Skeletal muscle satellite cell (primary cell): Measurements from ENCODE around the genes FOXB1 and ICE2.

DNA sequence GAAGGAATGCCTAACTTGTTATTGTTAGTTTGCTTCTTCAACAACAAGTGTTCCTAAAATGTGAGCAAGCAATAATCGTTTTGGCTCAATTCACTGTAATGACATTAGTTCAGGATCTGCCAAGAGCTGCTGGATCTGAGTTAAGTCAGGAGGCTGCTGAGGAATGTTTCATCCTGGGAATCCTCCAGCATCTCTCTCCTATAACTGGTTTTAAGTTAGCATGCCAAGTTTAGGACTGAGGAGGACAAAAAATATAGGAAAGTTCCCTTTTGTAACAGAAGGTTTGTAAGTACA is 4.9 kb upstream of the GTF2A2 start:
- CAGE, long polyA plus RNA = no peak

DNA sequence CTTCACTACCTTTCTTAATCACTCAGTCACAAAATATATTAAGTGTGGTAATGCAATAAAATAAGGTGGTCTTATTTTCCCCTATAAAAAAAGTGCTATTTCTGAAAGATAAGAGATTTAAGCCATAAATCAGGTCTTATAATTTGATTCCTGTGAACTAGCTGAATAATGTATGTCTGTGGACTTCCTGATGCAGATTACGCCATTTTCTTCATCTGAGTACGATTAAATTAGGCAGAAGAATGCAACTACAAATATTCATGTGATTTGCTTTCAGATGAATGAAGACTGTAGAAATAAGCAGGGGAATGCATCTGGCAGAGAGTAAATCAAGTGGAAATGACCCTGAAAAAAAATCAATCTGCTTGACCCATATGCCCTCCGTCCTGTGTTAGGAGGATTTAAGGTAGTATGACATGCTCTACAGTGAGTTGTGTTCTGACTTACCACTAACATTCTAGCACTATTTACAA is 14.8 kb downstream of the BNIP2 start:
- CAGE, long polyA plus RNA = no peak

DNA sequence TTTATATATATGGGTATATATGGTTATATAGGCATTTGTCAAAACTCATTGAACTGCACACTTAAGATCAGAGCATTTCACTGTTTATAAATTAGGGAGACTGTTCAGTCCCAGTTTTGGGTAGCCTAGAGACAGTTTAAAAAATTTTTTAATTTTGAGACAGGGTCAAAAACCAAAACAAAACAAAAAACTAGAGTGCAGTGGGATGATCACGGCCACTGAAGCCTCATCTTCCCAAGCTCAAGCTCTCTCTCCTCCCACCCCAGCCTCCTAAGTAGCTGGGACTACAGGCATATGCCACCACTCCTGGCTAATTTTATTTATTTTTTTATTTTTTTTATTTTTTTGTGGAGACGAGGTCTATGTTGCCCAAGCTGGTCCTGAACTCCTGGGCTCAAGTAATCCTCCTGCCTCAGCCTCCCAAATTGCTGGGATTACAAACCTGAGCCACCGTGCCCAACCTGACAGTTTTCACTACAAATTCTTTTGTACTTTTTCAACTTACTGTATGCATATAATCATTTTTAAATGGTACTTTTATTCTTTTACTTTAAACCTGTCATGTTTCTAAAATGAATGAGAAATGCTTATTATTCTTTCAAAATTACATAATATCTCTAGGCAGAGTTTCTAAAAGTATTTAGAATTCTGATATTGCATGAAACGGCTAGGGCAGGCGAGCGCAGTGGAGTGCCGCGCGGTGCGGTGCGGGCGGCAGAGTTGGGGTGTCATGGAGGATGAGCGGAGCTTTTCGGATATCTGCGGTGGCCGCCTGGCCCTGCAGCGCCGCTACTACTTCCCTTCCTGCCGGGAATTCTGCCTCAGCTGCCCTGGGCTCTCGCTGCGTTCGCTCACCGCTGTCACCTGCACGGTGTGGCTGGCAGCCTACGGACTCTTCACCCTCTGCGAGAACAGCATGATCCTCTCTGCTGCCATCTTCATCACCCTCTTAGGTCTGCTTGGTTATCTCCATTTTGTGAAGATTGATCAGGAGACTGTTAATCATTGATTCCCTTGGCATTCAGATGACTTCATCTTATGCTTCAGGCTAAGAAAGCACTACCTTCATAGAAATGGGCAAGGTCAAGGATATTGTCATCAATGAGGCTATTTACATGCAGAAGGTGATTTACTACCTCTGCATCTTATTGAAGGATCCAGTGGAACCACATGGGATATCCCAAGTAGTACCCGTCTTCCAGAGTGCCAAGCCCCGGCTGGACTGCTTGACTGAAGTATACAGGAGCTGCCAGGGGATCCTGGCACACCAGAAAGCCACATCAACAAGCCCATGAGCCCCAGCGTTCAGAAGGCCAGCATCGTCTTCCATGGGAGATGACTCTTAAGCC is 12.6 kb downstream of the BNIP2 start:
- CAGE, long polyA plus RNA = no peak

DNA sequence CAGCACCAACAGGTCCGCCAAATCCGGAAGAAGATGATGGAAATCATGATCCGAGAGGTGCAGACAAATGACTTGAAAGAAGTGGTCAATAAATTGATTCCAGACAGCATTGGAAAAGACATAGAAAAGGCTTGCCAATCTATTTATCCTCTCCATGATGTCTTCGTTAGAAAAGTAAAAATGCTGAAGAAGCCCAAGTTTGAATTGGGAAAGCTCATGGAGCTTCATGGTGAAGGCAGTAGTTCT is 79.6 kb upstream of the BNIP2 start:
- CAGE, long polyA plus RNA = no peak

DNA sequence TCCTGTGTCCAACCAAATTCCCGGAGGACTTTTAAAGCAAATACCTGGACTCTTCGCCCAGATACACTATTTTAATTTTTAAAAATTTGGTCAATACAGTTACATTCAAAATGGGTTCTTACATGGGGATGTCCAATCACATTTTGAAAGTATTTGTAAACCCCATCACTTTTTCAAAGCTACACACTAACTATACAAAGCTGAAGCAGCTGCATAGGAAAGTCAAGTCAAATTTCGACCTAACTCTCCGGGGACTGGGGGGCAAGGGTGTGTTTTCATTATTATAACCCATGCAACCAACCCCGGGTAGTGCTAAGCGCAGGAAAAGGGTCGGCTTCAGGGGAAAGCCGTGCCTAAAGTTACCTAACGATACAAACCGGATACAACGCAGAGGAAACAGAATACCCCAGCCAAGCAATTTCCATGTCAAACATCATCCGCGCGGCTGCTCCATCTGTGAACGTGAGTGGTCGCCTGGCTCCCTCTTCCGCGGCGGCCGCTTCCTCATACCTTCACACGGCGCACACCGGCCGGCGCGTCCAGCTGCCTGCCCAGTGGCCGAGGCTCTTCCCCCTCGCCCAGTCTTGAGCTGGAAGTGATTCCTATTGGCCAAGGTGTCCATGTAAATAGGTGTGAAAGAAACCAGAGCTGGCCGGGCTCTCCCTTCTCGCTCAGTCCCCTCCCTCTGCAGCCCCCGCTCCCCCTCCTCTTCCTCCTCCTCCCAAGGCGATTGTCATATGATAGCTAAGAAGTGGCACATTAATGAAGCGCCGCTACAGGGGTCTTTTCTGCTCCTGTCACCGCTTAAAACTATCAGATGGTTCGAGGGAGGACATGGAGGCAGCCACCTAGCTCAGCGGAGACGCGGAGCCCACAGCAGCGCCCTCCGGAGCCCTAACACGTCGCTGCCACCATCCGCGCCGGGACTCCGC is at the start of gene FOXB1:
TSS of gene FOXB1 (plus strand) at position 813 of the 932 bp plus-strand sequence.
- CAGE, long polyA plus RNA = no peak

DNA sequence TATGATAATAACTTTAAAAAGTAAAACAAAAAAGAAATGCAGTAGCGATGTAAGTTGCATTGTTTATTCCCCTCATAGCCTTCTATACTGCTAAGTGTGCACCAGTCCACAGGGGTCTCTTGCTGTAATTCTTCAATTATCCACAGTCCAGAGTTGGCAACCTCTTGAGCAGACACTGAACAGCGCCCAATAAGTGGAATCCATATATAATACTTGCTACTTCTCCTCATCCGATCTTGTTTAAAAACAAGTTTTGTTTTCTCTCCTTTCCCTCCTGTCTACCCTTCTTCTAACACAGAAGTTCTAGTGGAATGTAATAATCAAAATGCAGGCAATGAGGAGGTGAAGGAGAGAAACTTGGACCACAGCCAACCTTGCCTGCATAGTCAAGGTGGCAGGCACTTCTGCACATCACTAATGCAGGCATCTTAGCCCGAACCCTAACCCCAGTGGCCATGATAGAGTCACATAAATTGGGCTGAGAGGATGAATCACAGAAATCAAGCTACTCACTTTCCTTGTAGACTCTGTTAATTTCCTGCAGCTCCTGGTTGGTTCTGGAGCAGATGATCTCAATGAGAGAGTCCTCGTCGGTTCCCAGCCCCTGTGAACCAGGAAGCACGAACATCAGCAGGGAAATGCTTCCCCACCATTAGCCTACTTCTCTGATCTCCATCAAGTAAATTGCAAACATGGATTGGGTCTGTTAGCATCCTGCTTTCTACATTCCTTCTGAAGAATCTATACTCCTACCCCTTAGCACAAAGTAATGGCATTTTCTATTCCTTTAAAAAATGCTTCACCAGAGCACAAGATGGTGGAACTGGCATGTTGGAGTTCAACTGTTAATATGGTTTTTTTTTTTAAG is 40.9 kb downstream of the ANXA2 start:
- CAGE, long polyA plus RNA = no peak

GRCh38 chr15:60391592-60392330 is 6.0 kb downstream of the ANXA2 start:
- CAGE, long polyA plus RNA = no peak

DNA sequence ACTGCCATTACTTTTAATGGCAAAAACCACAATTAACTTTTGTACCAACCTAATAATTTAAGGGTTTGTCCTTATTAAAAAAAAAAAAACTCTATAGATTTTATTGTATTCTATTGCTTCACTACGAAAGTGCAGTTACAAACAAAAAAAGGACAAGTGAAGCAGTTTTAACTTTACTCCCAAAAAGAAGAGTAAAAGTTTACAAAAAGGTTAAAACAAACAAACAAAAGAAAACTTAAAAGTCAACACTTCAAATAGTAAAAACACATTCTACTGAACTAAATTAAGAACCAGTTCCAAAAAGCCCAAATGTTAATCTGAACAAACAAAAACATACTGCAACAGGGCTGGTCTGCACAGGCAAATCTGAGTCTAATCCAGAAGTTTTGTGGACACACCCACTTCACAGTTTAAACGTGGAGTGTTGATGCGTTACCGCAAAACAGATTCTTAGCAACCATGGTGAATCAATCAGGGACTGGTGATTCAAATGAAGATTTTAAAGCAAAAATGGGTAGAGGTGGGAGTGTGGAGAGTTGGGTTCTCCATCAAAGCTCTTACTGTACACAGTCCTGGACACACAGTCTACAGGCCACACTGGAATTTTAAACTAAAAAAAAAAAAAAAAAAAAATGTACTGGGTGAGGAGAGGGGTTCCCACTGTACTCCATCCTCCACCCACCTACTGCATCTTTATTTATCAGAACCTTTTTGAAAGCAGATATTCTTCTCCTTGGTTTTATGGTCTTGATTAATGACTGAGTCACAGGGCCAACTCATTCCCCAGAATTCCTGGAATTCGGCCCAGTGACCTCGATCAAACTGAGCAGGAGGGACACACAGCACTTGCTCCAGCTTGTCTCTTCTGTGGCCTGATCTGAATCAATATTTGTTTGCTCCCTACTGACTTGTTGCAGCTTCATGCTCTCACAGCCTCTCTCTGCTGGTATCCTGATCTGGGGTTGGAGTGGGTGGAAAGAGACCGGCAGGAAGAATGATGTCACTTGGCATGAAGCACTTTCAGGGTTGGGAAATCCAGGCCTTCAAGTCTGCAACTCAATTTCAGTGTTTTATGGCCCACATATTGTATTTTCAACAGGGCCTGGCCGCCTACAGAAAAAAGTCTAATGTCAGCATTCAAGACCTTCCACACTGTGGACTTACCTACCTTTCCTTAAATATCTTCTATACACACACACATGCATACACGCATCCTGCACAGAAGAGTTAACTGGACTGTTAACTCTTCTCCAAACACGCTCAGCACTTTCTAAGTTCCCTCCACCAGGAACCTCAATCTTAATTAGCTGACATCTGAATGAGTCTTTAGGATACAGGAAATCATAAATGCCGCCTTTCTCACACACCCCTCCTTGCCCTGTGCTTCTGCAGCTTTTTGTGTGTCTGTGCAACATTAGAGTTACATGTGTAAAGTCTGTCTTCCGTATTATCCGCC is 4.9 kb downstream of the ANXA2 start:
- CAGE, long polyA plus RNA = no peak

DNA sequence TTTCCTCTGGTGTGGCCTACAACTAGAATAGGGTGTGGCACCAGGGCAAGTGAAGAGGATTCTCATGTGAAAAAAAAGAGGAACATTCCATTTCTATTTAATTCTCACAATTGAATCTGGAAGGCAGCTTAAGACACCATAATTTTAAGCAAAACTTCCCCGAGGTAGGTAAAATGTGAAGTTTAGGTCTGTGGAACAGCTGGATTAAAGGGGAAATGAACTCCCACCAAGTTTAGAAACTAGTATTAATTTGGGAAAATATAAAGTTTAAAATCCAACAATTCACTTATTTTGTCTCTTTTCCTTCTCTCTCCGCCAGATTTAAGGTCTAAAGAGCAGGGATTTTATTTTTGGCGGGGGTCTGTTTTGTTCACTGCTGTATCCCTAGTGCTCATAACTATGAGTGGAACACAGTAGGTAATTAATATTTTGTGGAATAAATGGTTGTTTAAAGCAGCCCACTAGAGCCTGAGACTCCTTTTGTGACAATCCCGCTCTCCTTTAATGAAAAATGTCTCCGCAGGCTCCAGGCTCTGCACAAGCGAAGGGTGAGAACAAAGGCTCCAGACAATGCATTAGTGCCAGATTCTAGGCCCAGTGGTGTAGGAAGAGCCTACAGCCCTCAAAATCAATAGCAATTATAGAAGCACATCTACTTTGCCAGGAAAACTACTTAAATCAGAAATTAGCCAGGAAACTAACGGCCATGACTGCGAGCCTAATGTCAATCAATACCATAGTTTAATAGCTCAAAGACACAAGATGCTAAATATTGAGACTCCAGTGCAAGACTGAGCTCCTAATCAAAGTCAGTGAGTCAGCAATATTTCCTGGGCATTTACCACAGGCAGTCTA is 2.6 kb downstream of the ANXA2 start:
- CAGE, long polyA plus RNA = no peak

DNA sequence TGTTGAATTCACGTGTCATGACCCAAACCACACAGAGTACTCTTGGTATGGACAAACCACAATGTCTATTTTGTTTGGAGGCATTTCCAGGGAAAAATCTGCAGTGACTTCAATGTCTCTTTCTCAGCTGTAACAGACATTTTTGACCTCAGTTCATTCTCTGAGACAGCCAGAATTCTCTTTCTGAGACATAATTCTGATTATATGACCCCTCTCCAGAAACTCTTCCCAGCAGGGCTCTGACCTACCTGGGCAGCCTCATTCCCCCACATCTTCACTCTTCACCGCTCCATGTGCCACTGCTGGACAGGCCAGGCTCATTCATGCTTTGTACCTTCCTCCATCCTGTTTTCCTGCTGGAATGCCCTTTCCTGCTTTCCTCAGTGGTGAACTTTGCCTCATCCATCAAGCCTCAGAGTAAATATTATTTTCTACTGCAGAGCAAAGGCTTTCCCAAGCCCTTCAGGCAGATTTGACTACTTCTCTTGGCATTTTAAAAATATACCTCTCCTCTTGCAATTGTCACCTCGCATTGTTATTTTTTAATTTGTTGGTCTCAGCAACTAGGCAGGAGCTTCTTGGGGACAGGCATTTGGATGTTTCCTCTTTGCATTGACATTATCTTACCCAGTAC is 4.9 kb upstream of the ANXA2 start:
- CAGE, long polyA plus RNA = no peak

GRCh38 chr15:60423573-60424029 is 25.8 kb upstream of the ANXA2 start:
- CAGE, long polyA plus RNA = no peak

DNA sequence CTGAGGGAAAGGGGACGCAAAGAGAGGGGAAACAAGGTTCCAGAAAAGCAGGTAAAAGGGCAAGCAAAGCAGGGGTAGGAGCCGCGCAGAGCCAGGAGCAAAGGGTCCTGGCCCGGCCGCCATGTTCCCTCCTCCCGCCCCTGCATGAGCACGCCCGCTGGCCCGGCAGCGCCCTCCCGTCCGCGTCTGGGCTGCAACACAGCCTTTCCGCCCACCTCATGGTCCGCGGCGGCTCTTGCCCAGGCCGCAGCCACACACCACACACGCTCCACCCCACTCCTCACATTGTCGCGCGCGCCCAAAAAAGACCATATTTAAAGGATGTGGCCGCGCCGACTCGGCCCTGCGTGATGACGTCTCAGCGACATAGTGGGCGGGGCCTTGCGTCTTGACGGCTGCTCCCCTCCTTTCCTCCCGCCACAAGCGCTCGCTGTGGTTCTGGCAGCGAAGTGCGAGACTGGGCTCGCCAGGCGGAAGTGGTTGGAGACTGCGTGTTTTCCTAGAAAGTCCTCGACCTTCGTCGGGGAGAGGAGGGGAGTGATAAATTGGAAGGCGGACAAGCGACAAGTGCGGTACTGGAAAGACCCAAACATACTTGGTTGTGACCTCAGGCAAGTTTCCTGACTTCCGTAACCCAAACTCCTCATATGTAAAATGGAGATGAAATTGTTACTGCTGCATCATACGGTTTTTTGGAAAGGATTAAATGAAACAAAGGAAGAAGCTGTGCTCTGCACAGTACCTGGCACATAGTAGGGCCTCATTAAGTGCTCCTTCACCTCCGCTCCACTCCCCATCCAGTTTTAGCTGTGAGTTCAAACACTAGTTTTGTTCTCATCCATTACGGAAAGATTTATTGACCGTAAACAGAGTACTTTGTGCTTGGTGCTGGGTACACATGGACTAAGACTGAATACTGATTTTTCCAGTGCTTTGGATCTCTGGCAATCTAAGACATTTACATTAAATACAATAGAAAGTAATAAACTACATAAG is at the start of gene ICE2:
TSS of gene ICE2 (minus strand) at position 355 of the 996 bp plus-strand sequence.
- CAGE, long polyA plus RNA = no peak

GRCh38 chr15:60495453-60495775 is 16.5 kb upstream of the ICE2 start:
- CAGE, long polyA plus RNA = no peak

DNA sequence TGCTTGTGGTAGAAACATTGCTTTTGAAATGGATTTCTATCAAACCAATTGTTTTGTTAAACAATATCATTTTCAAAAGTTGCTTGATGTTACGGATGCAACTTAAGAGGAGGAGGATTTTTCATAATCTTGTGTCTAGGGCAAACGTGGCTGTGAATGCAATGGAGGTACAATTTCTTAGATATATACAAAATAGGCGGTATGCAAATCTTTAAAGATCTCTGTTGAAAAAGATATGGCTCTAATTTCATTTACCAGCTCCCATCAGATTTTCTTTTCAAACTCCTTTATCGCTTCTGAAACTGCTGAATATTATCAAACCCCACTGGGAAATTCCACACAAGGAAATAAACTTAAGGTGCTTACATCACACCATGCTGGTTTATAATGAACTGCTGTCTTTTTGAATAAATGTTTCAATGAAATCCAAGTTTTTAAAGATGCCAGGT is 102.4 kb upstream of the ICE2 start:
- CAGE, long polyA plus RNA = no peak

GRCh38 chr15:60583928-60584388 is 105.0 kb upstream of the ICE2 start:
- CAGE, long polyA plus RNA = no peak

- CAGE, long polyA plus RNA = no peak
These were observed 110.2 kb upstream of the ICE2 start for GRCh38 chr15:60589049-60589683.

DNA sequence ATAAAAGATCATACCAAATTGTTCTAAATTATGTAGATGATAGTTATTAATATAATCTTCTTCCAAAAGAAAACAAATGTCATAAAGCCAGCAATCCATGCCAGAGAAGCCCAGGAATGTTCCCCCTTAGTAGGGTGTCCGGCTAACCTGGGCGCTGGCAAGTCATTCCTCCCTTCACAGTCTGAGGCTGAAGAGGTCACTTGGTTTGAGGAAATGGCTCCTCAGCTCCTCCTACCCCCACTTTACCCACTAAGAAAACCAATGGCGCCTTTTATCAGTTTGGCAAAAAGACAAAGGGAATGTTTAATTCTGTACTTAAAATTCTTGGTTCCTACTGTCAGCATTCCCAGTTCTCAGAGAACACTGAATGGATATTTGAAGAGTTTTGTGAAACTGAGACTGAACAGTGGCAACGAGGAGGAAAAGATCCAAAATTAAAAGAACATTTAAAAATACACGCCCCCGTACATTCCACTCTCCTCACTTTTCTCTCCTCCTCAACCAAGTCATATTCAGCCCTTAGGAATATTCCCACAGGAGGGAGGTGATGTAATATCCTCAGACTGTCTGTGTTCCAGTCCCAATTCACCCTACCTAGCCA is 234.2 kb upstream of the ICE2 start:
- CAGE, long polyA plus RNA = no peak

GRCh38 chr15:60781333-60781718 is 302.4 kb upstream of the ICE2 start:
- CAGE, long polyA plus RNA = no peak

DNA sequence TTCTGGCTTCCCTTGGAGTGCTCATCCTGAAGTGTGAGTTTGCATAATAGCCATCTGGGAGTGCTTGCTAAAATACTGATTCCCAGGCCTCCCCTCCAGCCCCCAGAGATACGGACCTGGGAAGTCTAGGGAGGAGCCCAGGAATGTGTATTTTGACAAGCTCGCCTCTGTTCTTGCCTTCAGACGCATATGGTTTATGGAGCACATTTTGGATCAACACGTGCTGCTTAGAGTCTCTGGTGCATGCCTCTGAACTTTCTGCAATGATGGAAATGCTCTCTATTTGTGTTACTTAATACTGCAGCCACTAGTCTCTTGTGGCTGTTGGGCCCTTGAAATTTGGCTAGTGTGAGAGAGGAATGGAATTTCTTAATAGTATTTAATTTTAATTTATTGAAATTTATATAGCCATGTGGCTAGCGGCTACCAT is 299.4 kb downstream of the RORA start:
- CAGE, long polyA plus RNA = no peak

- CAGE, long polyA plus RNA = no peak
These were observed 196.2 kb downstream of the RORA start for GRCh38 chr15:61032770-61033392.